Mesenteric fat pad (tissue), 1 donor: ENCODE data around the genes BMP3 and HNRNPD.

- PRO-cap, result no peak
Observed at GRCh38 chr4:78780515-78781654, 4.7 kb downstream of the BMP2K start.

DNA sequence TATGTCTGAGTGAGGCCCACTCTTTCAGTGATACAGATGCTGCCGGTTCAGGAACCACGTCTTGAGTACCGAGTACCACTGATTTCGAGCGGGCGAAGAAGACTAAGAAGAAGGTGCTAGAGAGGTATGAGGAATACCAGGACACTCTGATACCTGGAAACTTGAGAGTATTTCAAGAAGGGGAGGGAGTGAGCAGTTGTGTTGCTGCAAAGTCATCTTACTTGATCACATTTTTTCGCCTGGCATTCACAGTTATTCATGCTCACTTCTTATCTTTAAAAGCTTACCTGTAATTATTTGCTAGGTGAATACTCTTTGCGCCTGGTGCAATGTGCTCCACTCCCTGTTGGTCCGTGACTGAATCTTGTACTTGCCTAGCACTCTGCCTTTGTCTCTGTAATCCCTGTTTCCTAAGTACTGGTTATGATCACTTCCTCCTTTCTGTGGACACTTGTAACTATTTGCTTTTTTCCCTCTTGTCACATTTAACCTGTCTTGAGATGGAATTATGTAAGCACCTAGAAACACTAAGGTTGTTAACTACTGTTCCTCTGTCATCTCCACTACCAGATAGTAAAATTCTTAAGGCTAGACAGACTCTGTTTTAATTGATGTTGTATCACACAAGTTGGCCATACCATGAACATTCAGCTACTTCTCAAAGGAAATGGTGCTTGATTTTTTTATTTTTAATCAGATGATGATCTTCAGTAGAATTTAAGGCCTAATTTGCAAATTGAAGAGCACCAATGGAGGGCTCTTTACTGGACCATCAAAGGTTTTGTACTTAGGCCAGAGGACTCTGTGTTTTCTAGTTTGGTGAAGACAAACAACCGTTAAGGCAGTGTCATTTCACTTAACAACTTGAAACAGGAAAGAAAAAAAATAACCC lies 5.9 kb downstream of the BMP2K start:
- PRO-cap, result no peak

GRCh38 chr4:78866620-78867454 lies 72.4 kb downstream of the PAQR3 start:
- PRO-cap, result no peak

- PRO-cap, result no peak
Observed at GRCh38 chr4:78939769-78939967, 430 bp upstream of the PAQR3 start.

- PRO-cap, result no peak
Observed at GRCh38 chr4:79682327-79682643, 274.3 kb upstream of the GK2 start.

DNA sequence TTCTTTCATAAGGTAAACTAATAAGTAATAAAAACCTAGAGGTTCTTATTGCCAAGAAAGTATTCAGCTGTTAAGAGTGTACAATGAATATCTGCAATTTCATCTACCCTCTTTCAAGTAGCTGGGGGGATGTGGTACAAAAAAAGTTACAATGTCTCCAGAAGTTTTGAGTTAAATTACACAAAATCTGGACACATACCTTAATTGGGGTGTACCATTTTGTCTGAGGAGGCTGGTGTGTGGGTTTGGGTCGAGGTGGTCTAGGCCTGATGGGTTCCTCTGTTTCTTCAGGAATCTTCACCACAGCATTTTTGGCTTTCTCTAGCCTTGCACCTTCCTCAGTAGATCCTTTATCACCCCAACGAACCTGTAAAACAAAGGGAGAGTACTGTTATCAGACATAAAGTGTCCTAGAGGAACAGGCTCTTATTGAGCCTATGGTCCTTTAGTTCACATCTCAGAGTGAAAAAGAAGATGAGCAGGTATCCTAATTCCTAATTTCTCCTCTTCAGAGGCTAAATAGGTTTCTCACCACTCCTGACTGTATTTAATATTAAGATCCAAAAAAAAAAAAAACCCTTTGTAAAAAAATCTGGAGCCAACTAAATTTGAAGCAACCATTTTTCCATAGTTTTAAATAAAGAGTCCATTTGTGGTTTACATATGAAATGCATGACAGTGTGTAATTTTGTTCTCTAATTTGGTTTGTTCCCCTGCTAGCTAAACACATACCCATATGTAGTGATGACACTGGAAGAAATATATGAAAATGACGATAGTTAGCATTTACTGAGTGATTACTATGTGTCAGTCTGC lies 95.0 kb downstream of the ANTXR2 start:
- PRO-cap, result no peak

- PRO-cap, result no peak
Observed at GRCh38 chr4:81030144-81030466, 403 bp upstream of the BMP3 start.

DNA sequence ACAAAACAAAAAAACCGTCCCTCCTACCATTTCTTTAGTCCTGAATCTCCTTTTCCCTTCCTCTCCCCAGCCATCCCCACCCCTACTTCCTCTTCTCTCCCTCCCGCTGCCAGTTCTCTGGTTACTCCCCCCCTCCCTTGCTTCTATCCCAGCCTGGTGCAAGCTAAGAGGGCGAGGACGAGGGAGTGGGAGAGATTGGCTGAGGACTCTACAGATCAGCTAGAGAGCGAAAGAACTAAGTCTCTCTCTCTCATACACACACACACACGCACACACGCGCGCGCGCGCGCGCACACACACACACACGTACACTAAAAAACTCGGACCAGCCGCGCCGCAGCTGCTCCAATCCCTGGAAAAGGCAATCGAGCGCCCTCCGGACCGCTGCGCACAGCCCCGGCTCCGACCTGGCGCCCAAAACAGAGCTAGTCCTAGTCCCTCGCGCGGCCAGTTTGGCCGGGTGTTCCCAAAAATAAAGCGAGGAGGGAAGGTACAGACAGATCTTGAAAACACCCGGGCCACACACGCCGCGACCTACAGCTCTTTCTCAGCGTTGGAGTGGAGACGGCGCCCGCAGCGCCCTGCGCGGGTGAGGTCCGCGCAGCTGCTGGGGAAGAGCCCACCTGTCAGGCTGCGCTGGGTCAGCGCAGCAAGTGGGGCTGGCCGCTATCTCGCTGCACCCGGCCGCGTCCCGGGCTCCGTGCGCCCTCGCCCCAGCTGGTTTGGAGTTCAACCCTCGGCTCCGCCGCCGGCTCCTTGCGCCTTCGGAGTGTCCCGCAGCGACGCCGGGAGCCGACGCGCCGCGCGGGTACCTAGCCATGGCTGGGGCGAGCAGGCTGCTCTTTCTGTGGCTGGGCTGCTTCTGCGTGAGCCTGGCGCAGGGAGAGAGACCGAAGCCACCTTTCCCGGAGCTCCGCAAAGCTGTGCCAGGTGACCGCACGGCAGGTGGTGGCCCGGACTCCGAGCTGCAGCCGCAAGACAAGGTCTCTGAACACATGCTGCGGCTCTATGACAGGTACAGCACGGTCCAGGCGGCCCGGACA lies at the start of gene BMP3:
Gene BMP3 (plus strand): TSS at position 242 of the 1,043 bp plus-strand sequence.
- PRO-cap, result no peak

DNA sequence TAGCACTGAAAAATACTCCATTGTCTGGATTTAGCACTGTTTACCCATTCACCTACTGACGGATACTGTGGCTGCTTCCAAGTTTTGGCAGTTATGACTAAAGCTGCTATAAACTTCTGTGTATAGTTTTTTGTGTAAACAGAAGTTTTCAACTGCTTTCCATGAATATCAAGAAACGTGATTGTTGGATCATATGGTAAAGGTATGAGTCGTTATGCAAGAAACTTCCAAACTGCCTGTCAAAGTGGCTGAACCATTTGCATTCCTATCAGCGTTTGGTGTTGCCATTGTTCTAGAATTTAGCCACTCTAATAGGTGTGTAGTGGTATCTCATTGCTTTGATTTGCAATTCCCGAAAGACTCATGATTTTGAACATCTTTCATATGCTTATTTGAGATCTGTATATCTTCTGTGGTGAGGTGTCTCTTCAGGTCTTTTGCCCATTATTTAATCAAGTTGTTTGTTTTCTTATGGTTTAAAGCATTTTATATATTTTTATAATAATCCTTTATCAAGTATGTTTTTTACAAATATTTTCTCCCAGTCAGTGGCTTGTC lies 87.8 kb downstream of the BMP3 start:
- PRO-cap, result no peak

DNA sequence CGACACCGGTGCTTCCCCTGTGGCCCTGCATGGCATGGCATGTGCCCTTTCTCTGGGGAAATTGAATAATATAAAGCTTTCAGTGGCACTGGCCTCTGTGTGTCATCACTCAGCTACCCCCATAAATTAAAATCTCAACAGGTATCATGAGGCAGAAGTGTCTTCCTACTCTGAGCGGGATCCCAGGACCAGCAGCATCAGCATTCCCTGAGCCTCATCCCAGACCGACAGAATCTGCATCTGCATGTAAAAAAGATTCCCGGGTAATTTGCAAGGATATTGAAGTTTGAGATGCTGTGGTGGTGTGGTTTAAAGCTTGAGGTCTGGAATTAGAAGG lies 46.0 kb downstream of the RASGEF1B start:
- PRO-cap, result no peak

DNA sequence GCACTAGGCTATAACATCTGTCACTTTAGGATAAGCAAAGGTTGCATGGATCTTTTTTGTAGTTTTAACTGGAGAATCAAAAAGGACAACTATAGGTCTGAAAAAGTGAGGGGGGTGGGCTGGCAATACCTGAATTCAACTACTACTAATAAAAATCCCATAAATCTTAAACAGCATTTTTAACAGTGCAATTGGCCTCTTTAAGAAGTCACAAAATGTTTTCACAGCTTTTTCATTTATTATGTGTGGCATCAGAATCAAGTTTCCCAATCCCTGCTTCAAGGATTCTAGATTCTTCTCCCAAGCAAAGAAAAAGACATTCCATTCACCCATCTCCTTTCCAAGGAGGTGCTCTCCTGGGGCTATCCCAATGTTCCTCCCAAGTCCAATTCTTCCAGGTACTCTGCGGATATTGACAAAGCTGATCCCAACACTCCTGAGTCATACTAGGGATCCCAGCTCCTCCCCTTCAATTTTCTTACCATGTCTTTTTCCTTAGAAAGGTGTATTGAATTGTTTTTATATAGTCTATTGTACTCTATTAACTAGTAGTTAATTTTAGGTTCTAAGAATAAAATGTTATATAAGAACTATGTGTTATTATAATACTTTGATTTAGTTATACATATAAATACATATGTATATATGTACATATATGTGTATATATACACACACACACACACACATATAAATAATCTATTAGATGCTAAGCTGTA lies 2.6 kb downstream of the RASGEF1B start:
- PRO-cap, result no peak

DNA sequence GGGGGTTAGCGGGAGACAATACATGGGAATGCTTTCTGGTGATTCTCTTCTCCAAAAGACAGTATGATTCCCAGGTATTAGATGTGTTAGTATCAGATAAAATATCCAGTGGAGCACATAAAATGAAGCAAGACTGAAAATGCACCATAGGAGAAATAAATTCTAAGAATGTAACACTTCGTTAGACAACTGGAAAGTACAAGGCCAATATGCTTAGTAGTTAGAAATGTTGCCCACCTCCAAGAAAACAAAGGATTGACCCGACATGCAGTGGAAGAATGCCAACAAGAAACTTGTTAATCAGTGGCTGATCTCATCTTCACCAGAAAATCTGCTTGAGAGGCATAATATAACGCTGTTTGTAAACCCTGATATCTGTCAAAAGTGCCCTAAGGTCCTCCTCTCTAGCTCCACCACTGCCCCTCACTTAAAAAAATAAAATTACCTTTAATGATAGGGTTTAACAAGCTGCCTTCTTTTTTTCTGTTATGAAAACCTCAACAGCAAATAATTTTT lies 1.9 kb downstream of the RASGEF1B start:
- PRO-cap, result no peak

DNA sequence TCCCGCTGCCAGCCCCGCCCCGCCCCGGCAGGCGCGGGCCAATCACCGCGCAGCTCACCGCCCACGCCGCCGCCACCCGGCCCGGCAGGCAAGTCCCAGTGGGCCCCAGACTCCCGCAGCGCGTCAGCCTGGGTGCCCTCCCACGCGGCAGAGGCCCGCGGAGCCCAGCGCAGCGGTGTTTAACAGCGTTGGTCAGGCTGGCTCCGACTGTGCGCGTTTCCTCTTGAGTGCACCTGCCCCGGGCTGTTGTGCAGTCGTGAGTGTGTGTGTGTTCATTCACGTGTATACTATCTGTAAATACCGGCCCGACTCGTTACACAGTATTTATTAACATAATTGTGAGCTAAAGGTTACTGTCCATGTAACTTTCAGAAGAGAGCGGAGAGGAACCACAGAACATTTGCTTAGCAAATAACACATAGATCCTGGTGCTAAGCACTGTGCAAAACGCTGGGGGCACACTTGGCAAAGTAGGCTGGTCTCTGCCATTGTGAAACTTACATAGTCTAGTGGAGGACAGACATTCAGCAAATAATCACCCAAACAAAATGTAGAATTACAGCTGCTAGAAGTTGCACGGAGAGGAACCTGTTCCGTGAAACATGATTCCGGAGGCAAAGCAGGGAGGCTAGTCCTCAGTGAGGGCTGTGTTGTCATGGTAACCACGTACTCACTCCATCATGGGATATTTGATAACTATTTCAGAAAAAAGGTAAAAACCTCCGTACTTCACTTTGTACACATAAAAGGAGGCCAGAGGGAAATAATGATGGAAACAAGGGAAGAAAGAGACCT lies 450 bp upstream of the RASGEF1B start:
- PRO-cap, result bidirectional peak, plus-strand start at position 116 of the sequence, minus-strand start outside the sequence

DNA sequence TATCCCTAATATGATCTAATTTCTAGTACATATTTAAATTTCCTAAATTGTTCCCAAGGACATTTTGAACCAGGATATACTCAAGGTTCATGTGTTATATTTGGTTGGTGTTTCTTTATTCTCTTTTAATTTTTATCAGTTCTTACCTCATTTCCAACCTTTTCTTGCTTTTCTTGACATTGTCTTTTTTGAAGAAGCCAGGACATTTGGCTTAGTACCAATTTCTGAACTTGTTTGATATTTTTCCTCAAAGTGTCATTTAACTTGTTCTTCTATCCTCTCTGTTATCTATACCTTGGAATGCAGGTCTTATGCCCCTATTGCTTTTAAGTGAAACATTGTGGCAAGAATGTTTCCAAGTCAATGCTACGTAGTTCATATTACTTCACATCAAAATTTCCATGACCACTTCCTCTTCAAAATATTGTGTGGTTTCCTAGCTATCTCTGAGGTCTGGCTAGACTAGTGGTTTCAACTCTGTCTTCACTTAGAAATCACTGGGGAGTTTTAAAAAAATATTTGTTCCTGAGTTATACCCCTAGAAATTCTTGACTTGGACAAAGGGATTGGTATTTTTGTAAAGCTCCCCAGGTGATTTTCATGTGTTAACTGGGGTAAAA lies 20.1 kb upstream of the RASGEF1B start:
- PRO-cap, result no peak

DNA sequence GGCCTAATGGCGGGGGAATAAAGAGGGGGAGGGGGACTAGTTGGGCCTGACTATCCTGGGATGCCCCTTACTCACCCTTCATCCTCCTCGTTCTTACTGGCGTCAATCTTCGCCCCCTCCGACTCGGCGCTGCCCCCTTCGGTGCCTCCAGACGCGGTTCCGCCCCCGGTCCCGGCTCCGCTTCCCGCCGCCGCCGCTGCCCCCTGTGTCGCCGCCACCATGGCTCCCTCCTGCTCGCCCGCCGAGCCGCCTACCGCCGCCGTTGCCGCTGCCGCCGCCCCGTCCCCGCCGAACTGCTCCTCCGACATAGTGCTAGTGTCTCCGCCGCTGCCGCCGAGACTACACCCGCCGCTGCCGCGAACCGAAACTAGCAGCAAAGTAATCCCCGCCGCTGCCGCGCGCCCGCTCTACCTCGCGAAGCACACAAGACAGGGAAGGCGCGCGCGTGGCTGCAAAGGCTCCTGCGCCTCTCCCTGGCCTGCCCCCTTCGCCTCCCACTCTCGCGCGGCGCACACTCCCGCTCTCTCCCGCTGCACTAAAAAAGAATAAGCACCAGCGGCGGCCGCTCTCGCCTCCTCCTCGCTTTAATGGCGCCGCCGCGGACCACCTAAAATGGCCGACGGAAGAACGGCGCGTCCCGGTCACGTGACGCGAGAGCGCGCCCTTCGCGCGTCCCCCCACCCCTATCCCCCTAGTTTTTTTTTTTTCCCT lies at the start of gene HNRNPD:
Gene HNRNPD (minus strand): TSS at position 621 of the 711 bp plus-strand sequence.
- PRO-cap, result bidirectional peak, plus-strand start outside the sequence, minus-strand start at position 621 of the sequence

DNA sequence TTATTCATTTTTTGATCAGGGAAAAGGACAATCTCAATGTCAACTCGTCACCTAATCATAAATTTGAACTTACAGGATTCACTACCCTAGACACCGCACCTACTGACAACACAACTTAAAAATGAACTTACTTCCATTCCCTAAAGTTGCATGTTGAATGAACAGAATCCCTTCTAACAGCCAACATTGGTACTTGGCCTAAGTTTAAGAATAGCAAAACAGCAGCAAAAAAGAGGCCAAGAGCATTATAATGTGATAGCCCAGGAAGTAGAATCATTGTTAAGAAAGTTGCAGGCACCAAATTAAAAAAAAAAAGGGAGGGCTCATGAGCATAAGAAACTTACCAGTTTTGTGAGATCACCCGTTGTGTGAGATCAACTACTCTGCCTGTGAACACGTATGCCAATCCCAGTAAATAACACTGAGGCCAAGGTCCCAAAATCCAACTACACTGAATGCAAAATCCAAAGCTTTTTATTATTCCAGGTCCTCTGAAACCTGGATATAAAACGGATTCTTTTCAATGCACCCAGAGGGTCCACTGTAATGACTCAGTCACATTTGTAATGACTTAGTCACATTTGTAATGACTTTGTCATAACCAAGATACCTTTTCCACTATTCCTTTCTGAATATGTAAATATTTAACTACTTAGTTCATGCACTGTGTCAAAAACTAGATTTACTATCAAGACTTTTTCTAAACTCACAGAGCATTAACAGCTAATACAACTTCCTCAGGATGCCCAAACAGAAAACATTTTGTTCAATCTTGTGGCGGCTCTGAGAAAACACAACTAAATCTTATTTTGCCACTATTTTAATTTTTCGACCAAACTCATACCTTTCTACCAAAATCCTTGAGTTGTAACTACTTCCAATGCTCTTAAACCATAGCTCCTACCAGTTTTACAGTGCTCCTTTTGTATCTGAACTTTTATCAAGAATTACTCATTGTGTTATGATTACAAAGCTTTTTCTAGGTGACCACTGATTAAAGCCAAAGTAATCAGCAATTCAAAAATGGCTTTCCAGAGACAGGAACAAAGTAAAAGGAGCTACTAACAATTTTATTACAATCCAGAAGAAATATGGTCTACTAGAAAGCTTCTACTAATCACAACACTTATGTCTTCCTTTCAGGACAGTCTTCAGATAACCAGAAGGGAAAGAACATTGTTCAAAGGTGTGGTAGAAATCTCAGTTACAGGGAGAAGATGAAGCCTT lies 6.6 kb downstream of the HNRNPDL start:
- PRO-cap, result no peak

DNA sequence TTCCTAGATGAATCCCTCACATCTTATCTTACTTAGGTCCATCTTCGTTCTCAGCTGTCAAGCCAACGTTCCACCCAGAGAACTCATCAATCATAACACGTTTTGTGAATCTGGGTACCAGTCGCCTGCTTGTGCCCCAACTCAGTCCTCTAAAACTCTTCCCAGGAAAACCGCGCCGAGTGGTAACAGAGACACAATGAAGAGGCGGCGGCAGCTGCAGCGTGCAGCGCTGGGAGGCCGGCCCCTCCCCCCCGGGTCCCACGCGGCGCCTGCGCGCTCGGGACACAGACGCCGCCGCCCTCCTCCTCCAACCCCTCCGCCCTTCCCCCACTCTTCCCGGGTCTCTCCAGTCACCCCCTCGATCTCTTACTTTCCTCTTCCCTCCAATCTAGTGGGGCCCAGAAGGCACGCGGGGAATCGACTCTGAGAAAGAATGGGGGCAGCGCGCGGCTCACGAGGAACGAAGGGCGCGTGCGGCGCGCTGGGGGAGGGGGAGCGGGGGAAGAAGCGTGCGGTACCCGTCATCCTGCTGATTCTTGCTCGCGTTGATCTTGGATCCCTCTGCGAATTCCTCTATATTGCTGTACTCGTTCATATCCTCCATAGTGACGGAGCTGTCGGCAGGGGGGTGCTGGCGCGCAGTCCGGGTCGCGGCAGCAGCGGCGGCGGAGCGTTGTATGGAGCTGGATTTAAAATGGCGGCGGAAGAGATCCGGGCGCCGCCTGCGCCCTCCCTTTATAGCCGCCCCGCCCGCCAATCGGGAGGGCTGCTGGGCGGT lies 1.3 kb downstream of the HNRNPDL start:
- PRO-cap, result bidirectional peak, plus-strand start outside the sequence, minus-strand start at position 709 of the sequence

GRCh38 chr4:82730973-82731640 lies 67.5 kb downstream of the SCD5 start:
- PRO-cap, result no peak

- PRO-cap, result no peak
Observed at GRCh38 chr4:82797711-82798185, 848 bp downstream of the SCD5 start.

- PRO-cap, result no peak
Observed at GRCh38 chr4:82885944-82886625, 4.9 kb downstream of the SEC31A start.